Penis (tissue), 1 donor: ENCODE measurements around a stretch of chr2.

DNA sequence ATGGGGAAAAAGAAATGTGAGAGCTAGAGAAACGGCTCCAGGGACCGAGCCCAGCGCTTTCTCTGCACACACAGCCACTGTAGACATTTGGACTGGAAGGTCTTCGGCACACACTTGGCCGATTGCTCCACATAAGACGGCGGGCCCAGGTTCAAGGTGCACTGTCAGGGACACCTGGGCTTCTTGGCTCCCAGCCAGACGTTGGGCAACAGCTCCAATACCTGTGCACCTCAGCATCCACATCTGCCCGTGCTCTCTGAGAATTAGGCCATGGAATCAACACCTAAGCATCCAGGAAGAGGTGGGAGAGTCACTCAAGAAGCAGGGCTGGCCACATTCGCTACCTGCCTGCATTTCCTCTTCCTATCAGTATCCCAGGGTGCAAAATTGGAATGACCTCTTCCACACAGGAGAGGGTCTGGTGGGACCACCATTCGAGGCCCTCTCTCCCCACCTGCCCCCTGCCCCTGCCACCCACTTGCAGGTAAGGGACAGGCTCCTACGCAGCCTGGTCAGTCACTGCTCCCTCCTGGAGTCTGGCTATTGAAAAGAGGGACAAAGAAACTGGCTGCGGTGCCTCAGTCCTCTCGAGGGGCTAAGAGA is 40.1 kb upstream of the TAF1B start:
- PRO-cap: no peak

GRCh38 chr2:9860150-9860804 is 17.0 kb downstream of the TAF1B start:
- PRO-cap: no peak

DNA sequence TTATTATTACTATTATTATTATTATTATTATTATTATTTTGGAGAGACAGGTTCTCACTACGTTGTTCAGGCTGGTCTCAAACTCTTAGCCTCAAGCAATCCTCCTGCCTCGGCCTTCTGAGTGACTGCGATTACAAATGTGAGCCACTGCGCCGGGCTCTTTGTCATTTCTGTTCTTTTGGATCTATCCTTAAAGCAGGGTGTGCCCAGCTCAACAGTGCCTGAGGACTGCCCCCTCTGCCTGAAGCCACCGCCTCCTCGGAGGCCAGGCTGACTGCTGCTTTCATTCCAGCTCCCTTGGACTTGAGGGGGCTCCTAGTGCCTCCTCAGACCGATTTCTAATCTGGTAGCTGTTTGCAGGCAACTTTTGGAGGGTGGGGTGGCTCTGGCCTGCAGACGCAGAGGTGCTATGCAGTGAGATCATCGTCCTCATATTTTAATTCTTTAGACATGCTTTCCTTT is 36.0 kb upstream of the KLF11 start:
- PRO-cap: unidirectional peak, minus-strand start at position 172 of the sequence

DNA sequence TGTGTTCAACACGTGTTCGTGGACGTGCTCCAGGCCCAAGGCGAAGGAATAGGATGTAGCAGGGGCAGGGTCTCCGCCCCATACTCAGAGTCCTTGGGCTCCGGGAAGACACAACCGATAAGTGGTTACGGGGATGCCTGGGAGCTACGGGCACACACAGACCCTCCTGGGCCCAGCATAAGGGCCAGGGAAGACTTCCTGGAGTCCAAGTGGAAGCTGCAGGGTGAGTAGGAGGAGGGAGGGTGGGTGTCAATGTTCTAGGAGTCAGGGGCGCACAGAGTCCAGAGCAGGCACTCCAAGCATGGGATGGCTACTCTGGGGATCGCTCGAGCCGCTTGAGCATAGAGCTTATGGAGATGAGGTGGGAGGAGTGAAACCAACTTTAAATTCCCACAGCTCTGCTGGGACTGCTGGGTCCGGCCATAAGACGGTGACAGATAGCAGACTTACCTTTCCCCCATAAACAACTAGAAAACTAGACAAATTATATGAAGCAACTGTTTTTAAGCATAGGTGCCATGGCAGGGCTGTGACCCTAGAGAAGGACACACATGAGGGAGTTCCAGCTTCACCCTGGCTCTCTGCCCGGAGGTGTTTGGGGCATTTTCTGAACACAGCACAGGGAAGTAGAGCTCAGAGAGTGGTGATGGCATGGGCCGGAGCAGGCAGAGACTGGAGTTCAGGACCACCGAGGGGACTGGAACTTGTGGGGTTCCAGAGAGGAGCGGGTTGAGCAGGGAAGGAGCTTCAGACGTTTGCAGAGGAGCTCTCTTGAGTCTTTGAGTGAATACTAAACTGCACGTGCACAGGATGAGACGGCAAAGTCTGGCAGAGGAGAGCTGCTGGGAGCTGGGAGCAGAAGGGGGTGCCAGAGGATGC is 26.8 kb upstream of the KLF11 start:
- PRO-cap: no peak

DNA sequence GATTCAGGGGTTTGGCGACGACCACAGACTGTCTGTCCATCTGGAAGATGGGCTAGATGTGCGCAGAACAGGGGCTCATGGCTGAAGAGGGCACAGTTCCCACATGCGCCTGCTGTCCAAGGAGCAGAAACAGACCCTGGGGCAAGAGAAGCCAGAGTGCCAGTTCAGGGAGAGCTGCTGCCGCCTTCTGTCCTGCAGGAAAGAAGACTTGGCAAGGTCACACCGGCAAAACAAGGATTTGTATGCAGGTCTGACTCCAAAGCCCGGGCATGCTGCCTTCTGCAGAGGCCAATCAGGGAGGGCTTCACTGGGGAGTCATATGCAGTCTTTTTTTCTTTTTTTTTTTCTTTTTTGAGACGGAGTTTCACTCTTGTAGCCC is 3.4 kb upstream of the KLF11 start:
- PRO-cap: no peak

DNA sequence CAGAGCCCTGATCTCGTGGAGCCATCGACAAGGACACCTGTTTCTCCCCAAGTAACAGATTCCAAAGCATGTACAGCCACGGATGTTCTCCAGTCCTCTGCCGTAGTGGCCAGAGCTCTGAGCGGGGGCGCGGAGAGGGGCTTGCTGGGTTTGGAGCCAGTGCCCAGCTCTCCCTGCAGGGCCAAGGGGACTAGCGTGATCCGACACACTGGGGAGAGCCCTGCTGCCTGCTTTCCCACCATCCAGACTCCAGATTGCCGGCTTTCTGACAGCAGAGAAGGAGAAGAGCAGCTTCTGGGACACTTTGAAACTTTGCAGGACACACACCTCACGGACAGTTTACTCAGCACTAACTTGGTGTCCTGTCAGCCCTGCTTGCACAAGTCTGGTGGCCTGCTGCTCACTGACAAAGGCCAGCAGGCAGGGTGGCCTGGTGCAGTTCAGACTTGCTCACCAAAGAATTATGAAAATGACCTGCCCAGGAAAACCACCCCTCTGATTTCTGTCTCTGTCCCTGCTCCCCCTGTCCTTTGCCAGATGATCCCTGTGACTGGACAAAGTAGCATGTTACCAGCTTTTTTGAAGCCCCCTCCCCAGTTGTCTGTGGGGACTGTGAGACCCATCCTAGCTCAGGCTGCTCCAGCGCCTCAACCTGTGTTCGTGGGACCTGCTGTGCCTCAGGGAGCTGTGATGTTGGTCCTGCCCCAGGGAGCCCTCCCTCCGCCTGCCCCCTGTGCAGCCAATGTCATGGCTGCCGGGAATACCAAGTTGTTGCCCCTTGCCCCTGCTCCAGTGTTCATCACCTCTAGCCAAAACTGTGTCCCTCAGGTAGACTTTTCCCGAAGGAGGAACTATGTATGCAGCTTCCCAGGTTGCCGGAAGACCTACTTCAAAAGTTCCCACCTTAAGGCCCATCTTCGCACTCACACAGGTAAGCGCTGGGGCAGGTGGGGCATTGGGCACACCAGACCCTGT is 4.6 kb downstream of the KLF11 start:
- PRO-cap: no peak

GRCh38 chr2:10190819-10191200 is 68.3 kb downstream of the RRM2 start:
- PRO-cap: no peak

- PRO-cap: unidirectional peak, minus-strand start at chr2:10302511; bidirectional peak, plus-strand start at chr2:10302904, minus-strand start at chr2:10302745
Observed at GRCh38 chr2:10302377-10302819, 306 bp upstream of the HPCAL1 start.

DNA sequence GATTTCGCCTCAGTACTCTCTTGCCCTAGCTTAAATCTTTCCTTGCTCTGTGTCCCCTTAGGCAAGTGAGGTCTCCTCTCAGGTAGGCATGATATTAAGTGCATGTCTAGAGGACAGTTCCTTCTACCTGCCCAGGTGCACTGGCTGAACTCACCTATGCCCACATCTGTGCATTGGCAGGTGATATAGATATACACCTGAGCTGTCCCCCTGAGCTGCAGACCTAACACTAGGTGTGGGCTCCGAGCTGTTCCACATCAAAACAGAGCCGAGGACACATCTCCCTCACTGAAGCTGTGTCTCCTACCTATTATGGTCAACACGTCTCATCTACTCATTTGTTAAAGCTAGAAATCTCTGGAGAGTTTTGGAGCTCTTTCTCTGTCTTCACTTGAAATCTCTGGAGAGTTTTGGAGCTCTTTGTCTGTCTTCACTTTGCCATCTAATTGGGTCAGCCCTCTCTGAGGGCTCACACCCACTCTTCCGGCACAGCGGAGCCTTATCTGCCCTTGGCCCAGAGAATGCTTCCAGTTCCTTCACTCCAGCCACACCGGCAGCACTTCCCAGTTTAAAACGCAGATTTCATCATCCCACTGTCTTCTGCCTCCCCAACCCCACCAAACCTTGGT is 4.7 kb downstream of the HPCAL1 start:
- PRO-cap: no peak

DNA sequence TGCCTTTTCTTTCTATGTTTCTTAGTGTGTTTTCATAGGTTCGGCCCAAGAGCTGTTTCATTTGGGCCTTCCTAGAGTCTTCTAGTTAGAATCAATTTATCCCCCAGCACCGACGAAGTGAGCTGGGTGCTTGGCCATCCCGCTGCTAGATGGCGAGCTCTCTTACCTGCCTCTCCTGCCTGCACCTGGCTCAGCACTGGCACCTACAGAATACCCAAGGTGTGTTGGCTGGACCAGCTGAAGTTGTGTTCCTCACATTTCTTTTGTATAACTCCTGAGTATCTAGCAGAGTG is 5.7 kb downstream of the HPCAL1 start:
- PRO-cap: no peak

- PRO-cap: no peak
Observed at GRCh38 chr2:10374247-10374976, 71.7 kb downstream of the HPCAL1 start.

- PRO-cap: no peak
Observed at GRCh38 chr2:10426594-10427221, 21.4 kb downstream of the ODC1 start.

DNA sequence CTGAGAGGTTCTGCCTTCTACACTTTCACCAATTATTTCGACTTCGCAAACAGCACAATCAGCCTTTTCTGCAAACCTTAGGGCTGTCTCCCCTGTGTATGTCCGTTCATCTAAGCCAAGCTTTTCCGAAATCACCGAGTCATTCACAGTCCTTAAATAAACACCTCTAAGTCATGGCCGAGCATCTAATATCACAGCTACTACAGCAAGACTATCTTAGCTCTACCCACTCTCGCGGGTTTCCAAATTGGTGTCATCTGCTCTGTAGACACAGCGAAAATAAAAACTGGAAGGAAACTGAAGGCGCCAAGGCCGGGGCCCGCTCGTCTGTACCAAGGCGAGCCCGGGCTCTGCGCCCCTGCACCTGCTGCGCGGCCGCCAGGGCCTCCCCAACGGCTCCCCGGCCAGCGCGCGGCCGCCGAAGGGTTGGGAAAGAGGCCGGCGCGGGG is 705 bp downstream of the ODC1 start:
- PRO-cap: no peak

GRCh38 chr2:10550352-10550965 is 102.3 kb upstream of the ODC1 start:
- PRO-cap: unidirectional peak, plus-strand start at chr2:10550899

DNA sequence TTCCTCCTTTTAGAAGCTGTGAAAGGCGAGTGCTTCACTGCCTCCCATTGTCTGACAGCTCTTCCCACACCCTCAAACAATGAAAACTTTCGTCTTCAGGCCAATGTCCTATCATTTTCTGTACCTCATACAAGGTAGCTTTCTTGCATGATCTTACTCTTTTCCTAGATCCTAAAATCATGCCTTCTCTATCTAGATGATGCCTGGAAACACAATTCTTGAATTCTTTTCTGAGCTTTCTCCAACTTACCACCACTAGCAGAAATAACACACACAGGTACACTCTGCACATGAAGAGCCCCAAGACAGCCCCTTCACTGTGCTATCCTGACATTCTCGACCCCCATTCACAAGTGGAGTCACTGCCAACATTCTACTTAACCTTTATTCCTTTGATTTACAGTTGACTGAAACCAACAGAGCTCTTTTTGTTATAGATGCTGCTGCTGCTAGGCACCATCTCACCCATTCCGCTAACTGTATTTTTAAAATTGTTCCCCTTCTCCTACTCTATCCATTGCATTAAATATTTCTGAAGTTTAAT is 61.7 kb downstream of the NOL10 start:
- PRO-cap: no peak

GRCh38 chr2:10628545-10629338 is 61.0 kb downstream of the NOL10 start:
- PRO-cap: no peak

DNA sequence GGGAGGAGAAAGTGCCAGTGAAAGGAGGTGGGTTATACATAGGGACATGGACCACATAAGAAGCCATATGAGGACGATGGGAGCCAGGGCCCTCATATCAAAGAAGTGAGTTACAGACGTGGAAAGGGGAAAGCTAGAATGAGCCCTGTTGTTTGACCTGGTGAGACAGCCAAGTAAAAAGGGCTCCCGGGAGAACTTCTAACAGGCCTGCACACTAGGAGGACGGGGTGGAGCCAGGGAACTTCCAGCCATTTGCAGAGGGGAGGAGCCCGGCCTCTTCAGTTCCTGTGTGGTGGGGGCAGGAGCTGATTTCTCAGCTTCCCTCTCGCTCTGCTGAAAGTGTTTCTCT is 61.7 kb upstream of the C2orf50 start:
- PRO-cap: no peak

GRCh38 chr2:11200856-11201231 is 45.6 kb downstream of the SLC66A3 start:
- PRO-cap: no peak

GRCh38 chr2:11222021-11222339 is 66.7 kb downstream of the SLC66A3 start:
- PRO-cap: no peak

DNA sequence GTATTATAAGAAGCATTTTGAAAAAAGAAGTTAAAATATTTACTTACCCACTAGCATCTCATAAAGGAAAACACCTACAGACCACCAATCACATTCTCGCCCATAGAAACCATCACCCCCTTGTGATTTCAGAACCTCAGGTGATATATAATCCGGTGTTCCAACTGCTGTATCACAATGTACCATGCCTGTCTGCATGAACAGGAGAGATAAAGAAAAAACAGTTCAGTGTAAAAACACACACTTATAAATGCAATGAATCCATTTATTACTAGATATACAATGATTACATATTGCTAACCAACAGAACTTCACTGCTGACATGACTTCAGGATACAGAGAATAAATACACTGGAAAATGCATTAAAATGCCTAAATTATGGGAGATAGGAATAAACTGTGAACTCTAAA is 71.9 kb downstream of the SLC66A3 start:
- PRO-cap: no peak